ENCODE data around the gene FYB1.

DNA sequence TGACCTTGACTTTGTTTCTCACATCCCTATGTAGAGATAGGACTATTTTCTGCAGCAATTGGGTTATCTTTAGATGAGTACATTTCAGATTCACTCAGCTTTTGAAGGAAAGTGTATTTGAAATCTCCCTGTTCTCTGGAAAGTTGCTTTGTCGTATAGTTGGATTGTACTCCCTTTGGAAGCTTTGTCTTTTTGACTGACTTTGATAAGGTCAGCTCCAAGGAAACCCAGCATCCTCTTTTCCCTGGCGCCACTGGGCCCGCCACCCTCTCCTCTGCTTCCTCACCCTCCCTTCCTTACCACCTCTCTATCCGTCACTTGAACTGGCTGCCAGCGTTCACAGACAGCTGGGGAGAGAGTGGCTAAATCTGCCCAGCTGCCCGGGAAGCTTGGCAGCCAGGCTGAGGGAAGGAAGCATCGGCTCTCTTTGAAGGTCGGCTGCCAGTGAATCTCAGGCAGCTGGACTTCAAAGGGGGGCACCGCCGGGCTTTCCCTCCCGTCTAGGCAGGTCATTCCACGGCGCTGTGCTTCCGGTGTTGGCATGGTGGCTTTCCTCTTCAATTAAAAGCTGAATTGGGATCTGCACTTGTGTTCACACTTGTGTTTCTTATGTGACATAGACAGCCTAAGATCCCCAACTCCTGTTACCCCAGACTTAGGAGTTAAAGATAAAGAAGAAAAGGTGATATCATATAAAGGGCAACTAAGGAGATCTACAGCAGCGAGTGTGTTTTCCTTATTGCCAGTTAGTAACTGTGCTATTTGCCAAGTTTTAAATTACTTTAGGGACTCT lies 174.0 kb downstream of the GDNF start:
- PRO-cap, result no peak
- RAMPAGE, long total RNA, 4 experiments, result no peak in any of the 4 experiments

DNA sequence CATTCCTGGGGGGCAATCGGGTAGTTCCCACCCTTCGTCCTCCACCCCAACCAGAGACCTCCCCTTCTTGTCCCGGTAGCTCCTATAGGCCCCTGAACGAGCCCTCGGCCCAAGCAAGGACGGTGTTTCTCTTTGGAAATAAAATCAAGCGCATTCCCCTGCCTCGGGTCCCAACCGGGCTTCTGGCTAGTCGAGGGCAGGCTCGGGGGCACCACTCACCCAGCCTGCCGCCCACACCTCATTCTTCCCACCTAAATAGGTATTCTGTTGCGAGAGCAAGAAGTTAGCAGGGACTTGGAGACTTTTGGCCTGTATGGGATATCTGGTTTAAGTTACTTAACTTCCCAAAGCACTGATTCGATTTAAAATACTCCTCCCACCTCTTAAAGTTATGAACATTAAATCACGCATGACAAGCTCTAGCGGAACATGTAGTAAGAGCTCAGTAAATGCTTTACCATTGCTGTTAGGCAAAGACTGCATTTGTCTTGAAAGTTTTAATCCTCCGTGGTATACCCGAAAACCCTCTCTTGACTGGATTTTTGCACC lies 4.6 kb downstream of the GDNF start:
- PRO-cap, result no peak
- RAMPAGE, long total RNA, 4 experiments, result no peak in any of the 4 experiments

- PRO-cap, result no peak
- RAMPAGE, long total RNA, 4 experiments, result no peak in any of the 4 experiments
These were observed 95.8 kb upstream of the EGFLAM start for GRCh38 chr5:38162536-38163024.

DNA sequence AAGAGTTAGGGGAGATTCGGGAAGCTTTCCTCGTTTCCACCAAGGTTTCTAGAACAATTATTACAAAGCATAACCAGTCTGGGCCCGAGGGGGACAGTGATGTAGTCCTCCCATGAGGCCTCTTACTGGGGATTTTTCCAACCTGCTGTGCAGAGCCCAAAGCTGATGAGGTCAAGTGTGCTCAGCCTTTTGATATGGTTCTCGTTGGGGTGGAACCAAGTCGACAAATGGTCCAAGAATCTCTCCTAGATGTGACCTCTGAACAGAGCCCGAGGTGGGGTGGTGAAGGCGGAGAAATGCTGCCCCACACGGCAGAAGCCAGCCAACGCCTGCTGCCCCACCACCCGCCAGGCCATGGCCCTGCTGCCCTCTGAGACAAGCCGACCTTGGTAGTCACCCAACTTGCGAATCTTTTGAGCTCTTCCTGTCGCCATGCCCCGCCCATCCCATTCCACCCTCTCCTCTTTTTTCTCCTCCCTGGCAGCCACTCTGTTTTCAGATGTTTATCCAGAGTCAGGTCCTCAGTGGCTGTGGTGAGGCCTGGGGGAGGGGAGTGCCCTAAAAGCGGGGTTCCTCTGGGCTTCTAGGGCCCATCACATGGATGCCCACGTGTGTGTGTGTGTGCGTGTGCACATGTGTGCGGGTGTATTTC lies 91.5 kb upstream of the EGFLAM start:
- PRO-cap, result no peak
- RAMPAGE, long total RNA, 4 experiments, result no peak in any of the 4 experiments

DNA sequence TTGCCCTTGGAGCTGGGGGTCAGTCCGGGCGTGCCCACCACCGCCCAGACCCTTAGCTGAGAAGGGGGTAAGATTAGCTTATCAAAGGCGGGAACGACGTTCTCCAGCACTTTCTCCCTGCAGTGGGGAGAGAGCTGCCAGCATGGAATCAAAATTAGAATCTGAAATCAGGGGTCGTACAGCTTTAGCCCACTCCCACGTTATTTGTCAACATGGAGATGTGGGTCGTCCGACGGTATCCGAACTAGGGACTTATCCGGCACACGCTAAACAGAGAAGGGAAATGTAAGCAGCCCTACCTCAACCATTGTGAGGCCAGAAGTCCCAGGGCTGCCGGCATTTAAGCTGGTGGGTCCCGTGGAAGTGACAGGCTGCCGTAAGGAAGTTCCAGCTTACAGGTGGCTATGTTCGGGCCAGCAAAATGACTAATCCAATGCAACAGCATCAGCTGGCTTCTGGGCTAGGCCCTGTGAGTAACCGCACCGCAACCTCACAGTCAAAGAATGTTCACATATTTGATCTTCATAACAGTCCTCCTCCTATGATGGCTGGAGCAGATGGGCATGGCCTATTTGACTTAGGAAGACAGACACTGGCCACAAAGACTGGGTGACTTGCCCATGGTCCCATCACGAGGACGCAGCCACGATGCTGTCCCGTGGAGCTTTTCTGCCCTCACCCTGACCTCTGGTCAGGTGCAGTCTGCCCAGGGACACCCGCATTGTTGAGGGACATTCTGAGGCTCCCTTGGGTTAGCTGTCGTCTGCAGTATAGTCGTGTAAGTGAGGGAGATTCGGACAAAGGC lies 88.3 kb downstream of the LIFR start:
- PRO-cap, result bidirectional peak, plus-strand start at position 525 of the sequence, minus-strand start at position 365 of the sequence
- RAMPAGE, long total RNA, 4 experiments, result start-site peak on the minus strand in 2 of 4 experiments, centred at positions 382 to 448 of the sequence, 21 reads per replicate

DNA sequence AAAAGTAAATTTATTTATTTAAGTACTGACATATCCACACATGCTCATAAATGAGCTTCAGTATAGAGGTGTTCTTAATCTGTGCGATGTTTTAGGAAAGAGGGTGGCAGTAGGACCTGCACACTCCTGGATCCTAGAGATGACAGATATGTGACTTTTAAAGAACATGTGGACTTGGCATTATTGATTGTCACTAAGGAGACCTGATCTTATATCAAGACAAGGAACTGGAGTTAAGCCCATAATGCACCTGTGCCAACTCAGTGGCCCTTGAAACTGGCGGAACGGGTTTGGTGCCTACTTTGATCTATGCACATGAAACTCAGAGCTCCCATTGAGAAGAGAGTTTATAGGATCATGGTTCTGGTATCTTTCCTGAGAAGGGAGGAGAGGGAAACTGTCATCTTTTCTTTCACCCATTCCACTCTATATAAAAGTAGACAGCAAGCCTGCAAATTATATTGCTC lies 57.7 kb upstream of the LIFR start:
- PRO-cap, result no peak
- RAMPAGE, long total RNA, 4 experiments, result no peak in any of the 4 experiments

GRCh38 chr5:38800383-38800848 lies 45.4 kb upstream of the OSMR start:
- PRO-cap, result no peak
- RAMPAGE, long total RNA, 4 experiments, result no peak in any of the 4 experiments

DNA sequence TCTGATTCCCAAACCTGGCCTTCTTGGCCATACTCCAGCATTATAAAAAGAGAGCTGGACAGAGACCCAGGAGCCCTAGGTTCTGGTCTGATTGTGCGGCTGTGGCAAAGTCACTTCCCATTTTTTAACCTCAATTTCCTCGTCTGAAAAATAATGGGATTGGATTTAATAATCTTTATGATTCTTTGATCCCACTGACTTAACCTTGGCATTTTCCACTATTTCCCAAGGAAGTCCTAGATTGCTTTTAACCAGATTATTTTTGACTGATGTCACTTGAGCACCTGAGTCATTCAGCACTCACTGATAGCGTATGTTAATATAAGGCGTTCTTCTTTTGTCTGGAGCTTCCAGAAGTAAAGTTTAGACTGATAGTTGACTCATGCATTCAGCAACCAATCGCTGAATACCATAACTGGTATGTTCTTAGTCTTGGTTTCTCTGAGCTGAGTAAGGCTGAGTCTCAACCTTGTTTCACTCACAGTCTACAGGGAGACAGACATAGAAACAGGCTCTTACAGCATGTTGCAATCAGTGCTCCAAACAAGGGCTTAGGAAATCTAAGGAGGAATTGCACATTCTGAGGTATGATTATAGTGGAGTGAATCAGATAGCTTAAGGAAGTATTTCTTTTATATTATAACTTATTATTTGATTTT lies 26.3 kb downstream of the OSMR start:
- PRO-cap, result bidirectional peak, plus-strand start at position 481 of the sequence, minus-strand start at position 480 of the sequence
- RAMPAGE, long total RNA, 4 experiments, result no peak in any of the 4 experiments

DNA sequence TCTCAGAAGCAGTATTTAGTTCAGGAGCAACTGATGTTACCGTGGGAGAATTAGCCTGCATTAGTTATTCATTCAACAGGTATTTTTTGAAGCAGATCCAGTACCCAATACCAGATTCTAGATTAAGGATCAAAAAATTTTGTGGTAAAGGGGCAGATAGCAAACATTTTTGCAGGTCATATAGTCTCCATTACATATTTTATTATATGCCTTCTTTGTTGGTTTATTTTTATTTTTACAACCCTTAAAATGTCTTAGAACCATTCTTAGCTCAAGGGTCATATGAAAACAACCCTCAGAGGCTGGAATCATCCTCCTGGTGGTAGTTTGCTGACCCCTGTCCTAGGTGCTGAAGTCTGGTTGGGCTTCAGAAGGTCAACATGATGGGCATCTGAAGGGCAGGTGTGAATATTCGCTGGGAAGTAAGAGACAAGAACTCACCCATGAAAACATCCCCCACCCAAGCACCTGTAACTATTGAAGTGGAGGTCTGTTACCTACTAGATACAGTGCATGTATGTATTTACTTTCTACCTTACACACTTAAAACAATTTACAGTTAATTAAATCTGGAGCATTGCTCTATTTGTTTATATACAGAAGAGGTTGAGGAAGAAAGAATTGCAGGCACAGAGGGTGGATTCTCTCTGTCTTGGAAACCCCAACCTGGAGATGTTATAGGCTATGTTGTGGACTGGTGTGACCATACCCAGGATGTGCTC lies 75.4 kb downstream of the OSMR start:
- PRO-cap, result no peak
- RAMPAGE, long total RNA, 4 experiments, result no peak in any of the 4 experiments

DNA sequence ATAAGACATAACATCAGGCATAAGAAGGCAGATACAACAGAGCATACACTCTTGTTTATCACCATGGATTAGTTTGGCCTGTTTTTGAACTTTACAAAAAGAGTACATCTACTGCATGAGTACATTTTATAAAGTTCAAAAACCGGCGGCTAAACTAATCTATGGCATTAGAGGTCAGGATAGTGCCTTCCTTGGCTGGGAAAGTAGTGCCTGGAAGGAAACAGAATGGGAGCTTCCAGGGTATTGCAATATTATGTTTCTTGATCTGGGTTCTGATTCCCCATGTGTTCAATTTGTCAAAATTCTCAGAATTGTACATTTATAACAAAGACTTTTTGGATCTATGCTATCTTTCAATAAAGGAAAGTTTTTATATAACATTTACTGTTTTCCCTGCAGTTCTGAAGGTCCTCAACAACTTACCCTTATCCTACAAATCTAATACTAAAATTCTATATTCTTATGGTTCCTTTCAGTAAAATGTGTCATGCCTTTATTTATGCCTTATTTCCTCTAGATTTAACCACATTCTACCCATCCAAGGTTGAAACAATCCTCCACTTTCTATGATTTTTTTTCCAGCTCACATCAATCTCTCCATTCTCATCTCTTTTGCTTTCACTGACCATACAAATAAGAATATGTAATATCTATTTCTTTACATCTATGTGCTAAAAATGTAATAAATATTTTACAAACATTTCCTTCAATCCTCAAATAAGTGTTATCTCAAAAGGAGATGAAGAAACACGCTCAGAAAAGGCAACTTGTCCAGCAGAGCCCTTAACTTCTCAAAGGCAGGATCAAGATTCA lies 14.8 kb downstream of the RICTOR start:
- PRO-cap, result no peak
- RAMPAGE, long total RNA, 4 experiments, result no peak in any of the 4 experiments

DNA sequence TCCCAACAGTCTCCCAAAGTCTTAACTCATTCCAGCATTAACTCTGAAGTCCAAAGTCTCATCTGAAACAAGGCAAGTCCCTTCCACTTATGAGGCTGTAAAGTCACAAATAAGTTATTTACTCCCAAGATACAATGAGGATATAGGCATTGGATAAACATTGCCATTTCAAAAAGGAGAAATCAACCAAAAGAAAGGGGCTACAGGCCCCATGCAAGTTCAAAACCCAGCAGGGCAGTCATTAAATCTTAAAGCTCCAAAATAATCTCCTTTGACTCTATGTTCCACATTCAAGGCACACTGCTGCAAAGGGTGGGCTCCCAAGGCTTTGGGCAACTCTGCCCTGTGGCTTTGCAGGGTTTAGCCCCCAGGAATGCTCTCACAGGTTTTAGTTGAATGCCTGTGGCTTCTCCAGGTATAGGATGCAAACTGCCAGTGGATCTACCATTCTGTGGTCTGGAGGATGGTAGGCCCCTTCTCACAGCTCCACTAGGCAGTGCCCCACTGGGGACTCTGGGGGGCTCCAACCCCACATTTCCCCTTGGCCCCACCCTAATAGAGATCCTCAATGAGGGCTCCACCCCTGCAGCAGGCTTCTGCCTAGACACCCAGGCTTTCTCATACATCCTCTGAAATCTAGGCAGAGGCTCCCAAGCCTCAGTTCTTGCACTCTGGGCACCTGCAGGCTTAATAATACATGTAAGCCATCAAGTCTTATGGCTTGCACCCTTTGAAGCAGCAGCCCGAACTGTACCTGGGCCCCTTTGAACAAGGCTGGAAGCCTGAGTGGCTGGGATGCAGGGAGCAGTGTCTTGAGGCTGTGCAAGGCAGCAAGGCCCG lies 8.5 kb downstream of the RICTOR start:
- PRO-cap, result no peak
- RAMPAGE, long total RNA, 4 experiments, result no peak in any of the 4 experiments

- PRO-cap, result no peak
- RAMPAGE, long total RNA, 4 experiments, result no peak in any of the 4 experiments
These were observed 59.1 kb upstream of the RICTOR start for GRCh38 chr5:39133308-39133693.

GRCh38 chr5:39176616-39177606 lies 42.5 kb downstream of the FYB1 start:
- PRO-cap, result no peak
- RAMPAGE, long total RNA, 4 experiments, result no peak in any of the 4 experiments

DNA sequence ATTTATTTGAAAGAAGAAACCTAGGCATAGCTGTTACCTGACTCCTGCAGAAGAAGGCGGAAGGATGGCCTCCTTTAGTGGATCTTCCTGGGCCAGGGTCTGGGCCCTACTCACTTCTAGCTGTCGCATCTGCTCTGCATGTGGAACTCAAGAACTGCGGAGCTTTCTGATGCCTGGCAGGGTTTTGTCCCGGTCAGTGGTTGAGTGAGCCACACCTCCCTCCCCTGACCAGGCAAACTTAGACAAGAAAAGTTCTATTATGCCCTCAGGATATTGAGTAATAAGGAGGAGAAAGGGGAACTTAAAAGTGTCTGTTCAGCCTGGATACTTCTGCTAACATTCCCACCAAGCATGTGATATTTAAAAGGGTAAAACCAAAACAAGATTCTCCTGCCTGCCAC lies at the start of gene FYB1:
TSS of gene FYB1 (minus strand) at position 158 of the 401 bp plus-strand sequence.
- PRO-cap, result unidirectional peak, minus-strand start at position 158 of the sequence
- RAMPAGE, long total RNA, 4 experiments, result start-site peak on the minus strand in 1 of 4 experiments, centred at position 150 of the sequence, 78 reads per replicate

- PRO-cap, result no peak
- RAMPAGE, long total RNA, 4 experiments, result no peak in any of the 4 experiments
These were observed 36.2 kb upstream of the FYB1 start for GRCh38 chr5:39255606-39256012.

- PRO-cap, result no peak
- RAMPAGE, long total RNA, 4 experiments, result no peak in any of the 4 experiments
These were observed 4.9 kb downstream of the DAB2 start for GRCh38 chr5:39419861-39420357.

- PRO-cap, result unidirectional peak, minus-strand start at chr5:39427428
- RAMPAGE, long total RNA, 4 experiments, result no peak in any of the 4 experiments
These were observed 2.6 kb upstream of the DAB2 start for GRCh38 chr5:39427367-39427880.

- PRO-cap, result no peak
- RAMPAGE, long total RNA, 4 experiments, result no peak in any of the 4 experiments
These were observed 199.7 kb upstream of the DAB2 start for GRCh38 chr5:39624400-39624956.

GRCh38 chr5:39757472-39757799 lies 332.7 kb upstream of the DAB2 start:
- PRO-cap, result no peak
- RAMPAGE, long total RNA, 4 experiments, result no peak in any of the 4 experiments

GRCh38 chr5:40033340-40033855 lies 608.6 kb upstream of the DAB2 start:
- PRO-cap, result no peak
- RAMPAGE, long total RNA, 4 experiments, result no peak in any of the 4 experiments

Measured in gastroesophageal sphincter (tissue), 4 donors.